Neutrophil (primary cell): ENCODE results near the gene HOXD9.

DNA sequence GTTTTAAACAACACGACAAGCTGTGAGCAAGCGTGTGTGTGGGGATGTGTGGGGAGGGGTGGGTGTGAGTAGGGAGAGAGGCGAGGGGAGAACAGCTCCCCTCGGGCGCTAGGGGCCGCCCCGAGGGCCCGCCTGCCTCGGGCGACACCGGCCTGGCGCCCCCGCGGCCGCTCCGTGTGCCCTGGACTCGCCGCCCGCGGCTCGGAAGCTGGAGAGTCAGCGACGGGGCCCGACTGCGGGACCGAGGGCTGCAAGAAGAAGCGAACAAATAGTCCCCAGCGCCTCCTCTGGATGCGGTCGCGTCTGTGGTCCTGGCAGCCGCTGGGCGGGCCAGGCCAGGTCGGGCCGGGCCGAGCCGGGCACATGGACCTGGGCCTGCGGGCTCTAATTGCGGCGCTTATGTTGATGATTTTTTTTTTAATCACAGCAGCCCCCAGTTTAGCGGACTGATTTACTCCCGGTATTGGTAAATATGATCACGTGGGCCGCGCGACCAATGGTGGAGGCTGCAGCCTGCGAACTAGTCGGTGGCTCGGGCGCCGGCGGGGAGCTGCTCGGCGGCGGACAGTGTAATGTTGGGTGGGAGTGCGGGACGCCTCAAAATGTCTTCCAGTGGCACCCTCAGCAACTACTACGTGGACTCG lies at the start of gene HOXD9:
TSS of gene HOXD9 (plus strand) at position 523 of the 644 bp plus-strand sequence.
- PRO-cap: no peak

GRCh38 chr2:176157417-176158418 lies 611 bp downstream of the HOXD3 start:
- PRO-cap: no peak

GRCh38 chr2:176172119-176172568 lies 15.0 kb downstream of the HOXD3 start:
- PRO-cap: no peak

DNA sequence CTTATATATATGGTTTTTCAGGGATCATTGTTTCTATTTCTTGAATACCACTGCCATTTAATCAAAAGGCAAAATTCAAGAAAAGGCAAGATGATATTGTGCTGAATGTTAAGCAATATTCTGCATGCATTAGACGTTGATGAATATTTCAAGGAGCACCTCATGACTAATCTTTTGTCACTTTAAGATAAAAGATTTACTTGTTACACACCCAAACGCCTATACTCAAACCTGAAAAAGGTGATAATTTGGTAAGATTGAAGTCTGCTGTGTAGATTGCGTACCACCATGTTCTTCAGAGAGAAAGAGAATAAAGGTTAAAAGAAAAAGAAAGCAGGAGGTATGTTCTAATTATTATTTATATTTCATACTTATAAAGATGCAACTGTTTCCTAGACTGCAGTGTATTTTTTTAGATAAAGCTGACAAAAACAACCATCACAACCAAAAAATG lies 196.5 kb downstream of the MTX2 start:
- PRO-cap: no peak

- PRO-cap: no peak
Measured at GRCh38 chr2:176489962-176491065, 221.1 kb downstream of the MTX2 start.

DNA sequence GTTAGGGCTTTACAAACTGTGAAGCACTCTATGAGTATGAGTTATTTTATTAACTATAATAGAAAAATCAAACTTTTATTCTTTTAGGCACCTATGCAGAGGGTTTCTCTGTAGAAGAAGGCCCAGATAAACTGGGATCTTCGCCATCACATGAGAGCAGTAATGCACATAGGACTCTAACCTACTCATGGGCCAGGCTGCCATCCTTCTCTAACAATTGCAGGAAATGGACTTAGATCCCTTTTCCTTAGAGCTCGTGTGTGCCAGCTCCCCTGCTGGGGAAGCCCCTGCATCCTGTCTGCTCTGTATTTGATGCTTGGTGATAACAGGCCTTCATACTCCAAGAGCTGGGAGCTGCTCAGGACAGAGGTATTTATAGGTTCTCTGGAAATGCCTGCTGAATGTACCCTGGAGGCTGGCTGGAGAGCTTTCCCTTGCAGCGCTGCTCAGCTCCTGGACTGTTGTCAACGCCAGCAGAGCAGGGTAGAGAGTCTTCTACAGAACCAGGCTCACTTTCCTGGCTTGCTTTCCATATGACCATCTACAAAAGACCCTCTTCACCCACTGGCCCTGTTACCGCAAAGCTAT lies 249.6 kb downstream of the MTX2 start:
- PRO-cap: no peak

- PRO-cap: no peak
Measured at GRCh38 chr2:176638782-176639091, 369.5 kb downstream of the MTX2 start.

DNA sequence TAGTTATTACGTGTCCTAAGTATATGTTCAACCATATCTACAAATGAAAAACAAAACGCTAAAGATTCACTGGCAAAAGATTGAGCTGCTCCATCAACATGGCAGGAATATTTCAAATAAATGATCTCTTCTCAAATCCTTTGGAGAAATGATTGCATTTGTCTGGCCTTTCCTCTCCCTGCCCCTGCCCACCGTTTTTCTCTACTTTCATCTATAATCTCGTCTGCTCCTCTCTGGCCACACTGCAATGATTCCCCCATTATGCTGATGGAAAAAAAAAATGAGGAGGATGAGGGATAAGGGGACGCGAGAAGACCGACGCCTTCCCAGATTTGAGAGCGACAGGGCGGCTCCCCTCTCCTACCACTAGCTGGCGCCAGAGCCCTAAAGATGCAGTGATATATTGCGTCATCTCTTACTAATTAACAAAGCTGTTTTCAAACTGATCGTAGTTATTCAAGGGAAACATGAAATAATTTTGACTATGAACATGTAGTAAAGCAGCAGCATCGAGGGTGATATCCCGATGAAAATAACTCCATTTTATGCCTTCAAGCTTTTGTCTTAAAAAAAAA lies 48.1 kb upstream of the HNRNPA3 start:
- PRO-cap: no peak

DNA sequence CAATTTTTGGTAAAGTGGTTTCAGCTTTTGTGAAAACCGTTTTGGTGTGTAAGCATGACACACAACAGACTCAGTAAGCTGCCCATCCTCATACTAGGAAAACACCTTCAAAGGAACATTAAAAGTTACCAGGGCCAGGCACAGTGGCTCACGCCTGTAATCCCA lies 9.7 kb downstream of the HNRNPA3 start:
- PRO-cap: no peak

DNA sequence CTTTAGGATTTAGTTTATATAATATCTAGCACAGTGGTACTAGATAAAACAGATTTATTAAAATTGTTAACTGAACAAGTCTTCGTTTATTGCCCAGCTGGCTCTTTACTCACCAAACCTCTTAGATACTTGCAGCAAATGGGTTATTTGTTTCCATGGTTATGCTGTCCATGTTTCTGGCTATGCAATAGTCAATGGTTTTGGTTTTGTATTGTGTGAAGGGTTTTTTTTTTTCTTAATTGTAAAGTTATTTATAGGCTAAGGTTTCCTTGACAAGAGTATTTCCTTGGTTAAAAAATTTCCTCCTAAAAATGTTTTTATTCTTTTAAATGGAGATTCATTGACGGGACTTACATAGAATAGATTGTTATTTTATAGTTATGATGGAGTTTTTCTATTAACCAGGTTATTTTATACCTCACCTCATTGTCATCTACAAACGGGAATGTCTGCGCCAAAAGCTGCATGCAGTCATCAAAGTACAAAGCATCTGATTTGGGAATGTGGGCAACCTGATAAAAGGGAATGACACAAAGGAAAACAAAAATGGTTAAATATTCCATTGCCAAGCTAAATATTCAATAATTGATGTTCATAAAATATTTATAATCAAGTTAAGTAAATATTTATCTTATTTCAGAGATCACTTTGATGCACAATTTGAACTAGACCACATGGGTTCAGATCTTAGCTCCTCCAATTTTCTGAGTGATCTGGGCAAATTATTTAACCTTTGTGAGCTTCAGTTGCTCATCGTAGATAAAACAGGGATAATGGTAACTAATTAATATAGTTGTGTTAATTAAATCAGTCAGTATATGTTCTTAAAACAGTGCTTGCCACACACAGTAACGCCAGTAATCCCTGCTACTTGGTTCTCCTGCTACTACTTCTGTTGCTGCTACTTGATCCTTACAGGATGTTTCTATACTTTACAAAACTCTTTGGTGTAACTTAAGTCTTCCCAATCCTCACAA lies 20.5 kb downstream of the HNRNPA3 start:
- PRO-cap: no peak

GRCh38 chr2:177238936-177239403 lies 25.6 kb downstream of the NFE2L2 start:
- PRO-cap: no peak

DNA sequence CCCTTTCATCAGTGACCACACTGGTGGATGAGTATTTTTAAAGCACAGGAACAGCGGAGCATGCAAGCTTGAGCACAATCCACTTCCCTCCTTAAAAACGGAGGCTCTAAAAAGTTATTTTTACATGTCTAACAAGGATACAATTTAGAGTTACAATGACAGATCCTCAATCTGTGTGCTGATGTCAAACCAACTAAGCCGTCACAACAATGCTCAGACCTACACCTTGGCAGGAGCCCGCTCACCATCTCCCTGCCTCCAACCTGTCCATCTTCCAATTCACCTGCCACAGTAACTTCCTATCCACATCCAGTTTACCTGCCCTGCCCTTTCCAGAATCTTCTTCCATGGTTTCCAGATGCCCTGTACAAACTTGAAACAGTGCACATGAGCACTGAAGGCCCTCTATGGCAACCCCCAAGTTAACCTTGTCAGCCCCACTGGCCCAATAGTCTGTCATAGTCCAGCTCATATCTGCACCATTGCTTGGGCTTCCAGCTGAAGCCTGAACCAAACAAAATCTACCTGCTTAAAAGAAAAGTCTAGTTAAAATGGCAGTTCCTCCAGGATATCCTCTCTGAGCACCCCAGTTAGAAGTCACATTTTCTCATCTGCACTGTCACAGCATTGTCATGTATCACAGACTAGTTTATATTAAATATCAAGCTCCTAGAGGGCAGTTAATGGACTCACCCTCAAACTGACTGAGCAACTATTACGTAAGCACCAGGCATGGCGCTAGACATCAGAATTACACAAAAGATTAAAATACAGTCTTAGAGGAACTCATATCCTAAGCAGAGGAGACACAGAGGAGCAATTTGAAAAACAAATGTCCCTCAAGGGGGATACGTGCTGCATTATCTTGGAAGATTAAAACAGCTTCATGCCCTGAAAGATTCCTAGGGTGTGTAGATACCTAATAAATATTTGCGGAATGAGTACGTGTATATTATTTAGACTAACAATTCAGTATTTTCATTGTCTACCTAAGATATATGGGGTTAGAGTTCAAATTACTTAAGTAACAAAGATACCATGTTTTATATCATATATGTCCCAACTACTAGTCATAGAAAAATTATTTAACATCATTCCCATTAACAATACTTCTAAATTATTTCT lies 11.5 kb downstream of the NFE2L2 start:
- PRO-cap: no peak

GRCh38 chr2:177306769-177307179 lies 42.2 kb upstream of the NFE2L2 start:
- PRO-cap: no peak

GRCh38 chr2:177371995-177372490 lies 20.5 kb upstream of the AGPS start:
- PRO-cap: no peak

- PRO-cap: no peak
Measured at GRCh38 chr2:177551214-177552204, 1.1 kb downstream of the TTC30B start.

DNA sequence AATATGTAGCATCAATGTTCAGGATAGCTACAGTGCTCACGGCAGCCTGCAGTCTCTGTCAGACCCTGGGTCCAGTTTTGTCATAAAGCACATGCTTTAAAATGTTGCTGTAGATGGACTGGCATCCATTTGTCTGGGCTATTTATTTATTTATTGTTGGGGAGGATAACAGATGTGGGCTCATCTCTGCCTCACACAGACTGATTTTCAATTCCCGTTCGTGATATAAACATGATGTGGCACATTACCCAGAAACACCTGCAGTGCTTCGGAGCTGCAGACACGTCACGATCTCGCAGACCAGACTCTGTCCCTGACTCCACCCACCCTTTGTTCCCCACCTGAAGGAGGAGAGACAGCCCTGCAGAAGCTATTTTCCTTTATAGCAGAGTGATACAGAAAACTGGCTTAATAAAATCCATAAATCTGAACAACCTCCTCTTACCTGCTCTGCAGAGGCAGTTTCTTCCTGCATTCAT lies 7.7 kb upstream of the TTC30A start:
- PRO-cap: no peak

- PRO-cap: no peak
Measured at GRCh38 chr2:177724512-177724810, 105.9 kb upstream of the TTC30A start.

GRCh38 chr2:177873727-177874297 lies 198.8 kb downstream of the PDE11A start:
- PRO-cap: no peak

GRCh38 chr2:177915125-177915480 lies 157.5 kb downstream of the PDE11A start:
- PRO-cap: no peak

DNA sequence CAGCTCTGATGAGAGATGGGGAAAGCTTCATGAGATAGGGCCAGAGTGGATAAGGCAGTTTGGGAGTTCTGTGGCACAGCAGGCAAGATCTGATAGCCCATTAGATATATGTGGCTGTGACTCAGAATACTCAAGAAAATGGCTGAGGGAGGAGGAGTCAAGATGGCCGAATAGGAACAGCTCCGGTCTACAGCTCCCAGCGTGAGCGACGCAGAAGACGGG lies 99.7 kb downstream of the PDE11A start:
- PRO-cap: no peak